Peyer's patch (tissue), 4 donors: ENCODE data around the genes TRIM43 and ITPRIPL1.

DNA sequence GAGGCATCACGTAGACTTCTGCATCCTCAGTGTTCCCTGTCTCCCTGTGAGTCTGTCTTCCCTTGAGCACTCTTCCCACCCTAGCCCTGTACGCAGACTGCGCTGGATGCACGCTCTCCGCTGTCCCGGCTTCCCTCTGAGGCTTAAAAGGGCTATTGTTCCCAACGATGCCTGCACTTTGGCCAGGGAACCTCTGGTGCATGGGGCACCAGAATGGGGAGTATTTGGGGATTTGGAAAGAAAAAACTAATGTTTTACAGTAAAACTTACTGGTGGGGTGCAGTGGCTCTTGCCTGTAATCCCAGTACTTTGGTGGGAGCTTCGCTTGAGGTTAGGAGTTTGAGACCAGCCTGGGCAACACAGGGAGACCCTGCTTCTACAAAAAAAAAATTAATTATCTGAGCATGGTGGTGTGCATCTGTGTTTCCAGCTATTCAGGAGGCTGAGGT, 35.3 kb downstream of the MAL start:
- PRO-cap, result no peak
- RAMPAGE, long total RNA, 4 experiments, result no peak in any of the 4 experiments

DNA sequence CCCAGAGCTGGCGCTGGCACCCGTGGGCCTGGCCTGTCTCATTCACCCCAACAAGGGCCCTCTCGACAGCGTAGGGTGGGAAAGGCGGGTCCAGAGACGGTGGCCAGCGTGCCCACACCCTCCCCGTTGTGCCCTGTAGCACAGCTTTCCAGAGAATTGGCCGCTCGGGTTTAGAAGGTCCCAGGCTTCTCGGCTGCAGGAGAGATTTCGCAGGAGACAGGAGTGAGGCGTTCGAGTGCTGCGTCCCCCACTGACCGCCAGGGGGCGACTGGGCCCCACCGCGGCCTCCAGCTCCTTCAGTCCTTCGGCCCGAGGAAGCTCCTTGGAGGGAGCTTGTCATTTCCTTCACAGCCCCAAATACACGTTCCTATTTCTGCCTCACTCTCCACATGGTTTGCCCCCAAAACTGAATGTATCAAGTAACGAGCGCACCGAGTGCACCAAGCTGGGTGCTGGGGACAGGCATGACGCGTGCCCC, 13.4 kb upstream of the FAHD2A start:
- PRO-cap, result unidirectional peak, plus-strand start at position 299 of the sequence
- RAMPAGE, long total RNA, 4 experiments, result no peak in any of the 4 experiments

DNA sequence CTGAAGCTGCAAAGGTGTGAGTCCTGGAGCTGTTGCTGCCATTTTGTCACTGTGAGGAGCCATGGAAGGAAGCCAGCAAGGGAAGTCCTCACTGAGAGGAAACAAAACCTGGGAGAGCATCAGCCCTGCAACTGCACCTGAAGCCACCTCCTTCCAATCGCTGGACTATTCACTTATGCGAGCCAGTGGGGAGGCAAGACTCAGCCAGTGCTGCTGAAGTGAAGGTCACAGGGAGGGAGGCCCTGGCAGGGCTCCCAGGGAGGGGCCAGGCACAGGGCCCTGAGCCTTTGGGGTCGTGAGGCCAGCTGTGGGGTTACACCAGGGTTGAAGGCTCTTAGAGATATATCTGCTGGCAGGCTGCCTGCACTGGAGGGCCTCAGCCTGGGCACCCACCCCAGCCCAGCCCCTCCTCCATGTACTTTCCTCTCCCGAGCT, 10.7 kb upstream of the FAHD2A start:
- PRO-cap, result bidirectional peak, plus-strand start at position 207 of the sequence, minus-strand start at position 159 of the sequence
- RAMPAGE, long total RNA, 4 experiments, result no peak in any of the 4 experiments

- PRO-cap, result no peak
- RAMPAGE, long total RNA, 4 experiments, result no peak in any of the 4 experiments
Measured at GRCh38 chr2:95591805-95592197, at the start of gene TRIM43. TRIM43 (plus strand) TSS chr2:95592001.

DNA sequence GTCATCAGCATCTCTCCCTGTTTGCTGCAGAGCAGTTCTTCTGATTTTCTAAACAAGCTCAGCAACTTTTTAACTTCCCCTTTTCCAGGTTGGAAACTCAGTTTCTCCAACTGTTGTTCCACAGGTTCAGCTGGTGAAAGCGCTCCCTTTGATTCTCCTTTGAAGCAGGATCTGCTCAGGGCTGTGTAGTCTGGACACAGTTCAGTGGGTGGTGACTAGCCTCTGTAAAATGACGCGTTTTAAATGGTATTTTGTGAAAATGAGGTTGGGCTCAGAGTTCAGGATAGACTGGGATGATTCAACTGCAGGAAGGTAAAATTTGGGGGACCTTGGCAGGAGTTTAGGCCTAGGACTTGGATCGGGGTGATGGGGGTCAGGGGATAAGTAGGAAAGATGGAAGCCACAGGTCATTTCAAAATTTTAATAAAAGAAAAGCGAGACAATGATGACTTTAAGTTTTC, 106.4 kb downstream of the TRIM43 start:
- PRO-cap, result no peak
- RAMPAGE, long total RNA, 4 experiments, result no peak in any of the 4 experiments

GRCh38 chr2:95838832-95839276, 152.8 kb downstream of the ANKRD36C start:
- PRO-cap, result no peak
- RAMPAGE, long total RNA, 4 experiments, result no peak in any of the 4 experiments

- PRO-cap, result no peak
- RAMPAGE, long total RNA, 4 experiments, result no peak in any of the 4 experiments
Measured at GRCh38 chr2:95882228-95882722, 109.3 kb downstream of the ANKRD36C start.

- PRO-cap, result no peak
- RAMPAGE, long total RNA, 4 experiments, result no peak in any of the 4 experiments
Measured at GRCh38 chr2:96115778-96116201, 581 bp downstream of the ADRA2B start.

- PRO-cap, result bidirectional peak, plus-strand start at chr2:96148702, minus-strand start at chr2:96148604
- RAMPAGE, long total RNA, 4 experiments, result no peak in any of the 4 experiments
Measured at GRCh38 chr2:96148300-96149324, 3.4 kb upstream of the DUSP2 start.

GRCh38 chr2:96161753-96162225, 16.5 kb upstream of the DUSP2 start:
- PRO-cap, result no peak
- RAMPAGE, long total RNA, 4 experiments, result no peak in any of the 4 experiments

- PRO-cap, result no peak
- RAMPAGE, long total RNA, 4 experiments, result no peak in any of the 4 experiments
Measured at GRCh38 chr2:96205839-96206481, 2.7 kb downstream of the STARD7 start.

DNA sequence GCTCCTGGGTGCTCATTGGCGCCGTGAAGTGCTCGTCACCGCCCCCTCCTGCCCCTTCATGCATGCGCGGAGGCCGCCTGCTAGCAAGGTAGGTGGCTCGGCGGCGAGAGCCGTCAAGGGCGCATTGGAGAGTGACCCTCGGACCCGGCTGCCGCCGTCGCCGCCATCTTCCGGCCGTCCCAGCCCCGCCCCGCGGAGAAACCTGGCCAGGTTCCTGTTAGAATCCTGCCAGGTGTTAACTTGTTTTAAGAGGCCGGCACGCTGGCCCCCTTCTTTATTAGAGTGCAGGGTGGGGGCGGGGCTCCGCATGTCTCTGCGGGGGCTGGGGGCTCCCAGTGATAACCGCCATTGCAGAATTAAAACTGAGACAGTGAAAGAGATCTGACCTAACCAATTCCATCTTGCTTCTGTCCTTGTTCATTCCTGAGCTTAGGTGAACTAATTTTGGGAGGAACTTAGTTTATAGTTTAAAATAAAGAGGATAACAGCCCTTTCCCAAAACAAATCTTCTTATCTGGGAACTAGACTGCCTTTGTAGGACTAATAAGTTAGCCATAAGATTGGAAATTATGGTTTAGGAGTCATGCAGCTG, 361 bp upstream of the STARD7 start:
- PRO-cap, result bidirectional peak, plus-strand start at position 124 of the sequence, minus-strand start outside the sequence
- RAMPAGE, long total RNA, 4 experiments, result no peak in any of the 4 experiments

- PRO-cap, result no peak
- RAMPAGE, long total RNA, 4 experiments, result no peak in any of the 4 experiments
Measured at GRCh38 chr2:96240250-96240873, 25.4 kb downstream of the TMEM127 start.

- PRO-cap, result no peak
- RAMPAGE, long total RNA, 4 experiments, result no peak in any of the 4 experiments
Measured at GRCh38 chr2:96254512-96255181, 11.2 kb downstream of the TMEM127 start.

- PRO-cap, result no peak
- RAMPAGE, long total RNA, 4 experiments, result no peak in any of the 4 experiments
Measured at GRCh38 chr2:96315606-96316126, 9.5 kb upstream of the ITPRIPL1 start.

DNA sequence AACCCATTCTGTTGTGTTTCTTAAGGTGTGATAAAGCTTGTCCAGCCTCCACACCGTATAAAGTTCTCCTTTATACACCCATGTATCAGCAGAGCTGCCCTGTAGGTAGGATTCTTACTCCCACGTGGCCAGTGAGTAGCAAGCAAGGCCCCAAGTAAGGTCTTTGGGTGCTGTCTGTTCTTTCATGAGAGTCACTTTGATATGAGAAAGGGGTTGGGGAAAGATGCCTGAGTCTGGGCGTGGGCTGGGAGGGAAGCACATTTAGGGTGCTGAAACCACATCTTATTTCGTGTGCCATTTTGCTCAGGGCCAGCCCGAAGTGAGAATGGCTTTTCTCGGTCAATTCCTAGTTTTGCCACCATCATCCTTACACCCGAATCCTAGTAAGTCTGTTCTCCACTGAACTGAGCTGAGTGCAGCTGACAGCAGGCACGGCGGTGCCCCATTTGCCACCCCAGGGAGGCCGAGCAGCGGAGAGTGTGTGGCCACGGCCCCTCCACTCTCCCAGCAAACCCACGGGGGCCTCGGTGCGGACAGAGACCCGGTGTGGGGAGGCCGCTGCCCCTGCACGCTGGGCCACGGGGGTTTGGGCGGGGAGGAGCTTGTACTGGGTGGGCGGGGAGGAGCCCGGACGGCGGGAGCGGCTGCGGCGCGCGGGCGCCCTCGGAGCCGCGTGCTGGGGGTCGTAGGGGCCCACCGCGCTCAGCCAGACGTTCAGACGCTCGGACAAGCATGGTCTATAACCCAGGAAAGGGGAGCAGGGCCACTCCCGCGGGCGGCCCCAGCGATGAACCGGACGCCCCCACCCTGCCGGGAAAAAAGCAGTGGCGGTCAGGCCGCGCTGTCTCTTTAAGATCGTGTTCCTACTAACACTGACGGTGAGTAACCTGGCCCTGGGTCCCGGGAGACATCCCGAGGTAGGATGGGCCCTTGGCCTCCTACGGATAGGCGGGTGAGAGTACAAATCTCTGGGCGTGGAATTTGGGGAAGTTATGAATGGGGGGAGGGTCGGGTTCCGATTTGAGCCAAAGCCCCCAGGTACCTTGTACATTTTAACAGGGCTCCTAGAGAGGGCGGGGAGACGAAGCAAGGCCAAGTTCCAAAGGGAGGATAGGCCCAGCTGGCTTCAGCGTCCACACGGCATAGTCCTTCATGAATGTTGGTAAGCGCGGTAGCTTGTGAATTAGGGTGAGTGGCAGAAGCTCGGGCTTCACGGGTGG, at the start of gene ITPRIPL1:
TSS of gene ITPRIPL1 (plus strand) at position 630 of the 1,220 bp plus-strand sequence.
- PRO-cap, result bidirectional peak, plus-strand start at position 612 of the sequence, minus-strand start at position 580 of the sequence
- RAMPAGE, long total RNA, 4 experiments, result start-site peak on the plus strand in 1 of 4 experiments, centred at position 622 of the sequence, 6 reads per replicate

DNA sequence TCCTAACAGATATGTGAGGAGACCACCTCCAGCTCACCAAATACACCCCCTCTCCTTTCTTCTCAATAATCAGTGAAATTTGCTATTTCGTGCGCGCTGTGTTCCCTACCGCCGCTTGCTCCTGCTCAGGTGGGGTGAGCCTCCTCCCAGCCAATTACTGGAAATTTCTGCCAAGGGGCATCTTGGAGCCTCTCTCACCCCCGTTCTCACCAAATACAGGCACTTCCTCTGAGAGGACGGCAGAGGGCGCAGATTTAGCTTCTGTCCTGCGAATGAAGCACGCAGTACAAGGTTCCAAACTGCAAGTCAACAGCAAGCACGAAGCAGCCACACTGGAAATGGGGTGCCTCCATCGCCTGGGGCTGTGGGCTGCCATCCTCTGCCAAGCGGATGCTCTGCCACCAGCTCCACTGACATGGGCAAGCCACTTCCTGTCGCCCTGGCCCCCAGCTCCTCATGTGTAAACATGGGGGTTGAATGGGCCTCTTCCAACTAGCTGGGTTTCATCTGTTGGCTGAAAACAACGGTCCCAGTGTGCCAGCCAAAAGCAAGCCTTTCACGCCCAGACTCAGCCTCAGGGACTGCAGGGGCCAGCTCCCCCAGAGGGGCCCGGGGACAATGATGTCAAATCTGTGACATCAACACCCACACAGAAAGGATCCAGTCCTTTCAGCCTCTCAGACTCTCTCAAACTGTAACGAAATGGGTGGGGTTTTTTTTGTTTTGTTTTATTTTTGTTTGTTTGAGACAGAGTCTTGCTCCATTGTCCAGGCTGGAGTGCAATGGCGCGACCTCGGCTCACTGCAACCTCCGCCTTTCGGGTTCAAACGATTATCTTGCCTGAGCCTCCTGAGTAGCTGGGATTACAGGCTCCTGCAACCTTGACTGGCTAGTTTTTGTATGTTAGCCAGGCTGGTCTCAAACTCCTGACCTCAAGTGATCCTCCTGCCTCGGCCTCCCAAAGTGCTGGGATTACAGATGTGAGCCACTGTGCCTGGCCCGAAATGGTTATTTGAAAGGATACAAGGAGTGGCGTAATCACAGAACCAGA, 72.0 kb downstream of the NCAPH start:
- PRO-cap, result no peak
- RAMPAGE, long total RNA, 4 experiments, result no peak in any of the 4 experiments

DNA sequence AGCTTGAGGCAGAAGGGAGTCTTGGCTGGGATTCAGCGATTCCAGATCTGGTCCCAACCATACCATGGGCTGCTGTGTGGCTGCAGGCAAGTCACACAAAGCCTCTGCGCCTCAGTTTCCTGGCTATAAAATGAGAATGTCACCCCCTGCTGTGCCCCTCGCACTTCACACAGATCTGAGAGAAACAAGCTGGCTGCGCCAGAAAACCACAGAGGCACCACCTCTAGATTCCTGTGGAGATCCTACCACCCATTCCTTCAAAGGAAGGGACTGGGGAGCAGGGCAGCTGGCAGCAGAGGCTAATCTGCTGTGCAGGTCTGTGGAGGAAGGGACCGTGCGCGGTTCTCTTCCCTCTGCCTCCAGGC, 19.8 kb downstream of the NEURL3 start:
- PRO-cap, result no peak
- RAMPAGE, long total RNA, 4 experiments, result no peak in any of the 4 experiments

- PRO-cap, result unidirectional peak, plus-strand start at chr2:96527320; unidirectional peak, plus-strand start at chr2:96527377; unidirectional peak, plus-strand start at chr2:96527544; bidirectional peak, plus-strand start at chr2:96527732, minus-strand start at chr2:96527574
- RAMPAGE, long total RNA, 4 experiments, result no peak in any of the 4 experiments
Measured at GRCh38 chr2:96526821-96527984, 9.3 kb upstream of the ARID5A start.

DNA sequence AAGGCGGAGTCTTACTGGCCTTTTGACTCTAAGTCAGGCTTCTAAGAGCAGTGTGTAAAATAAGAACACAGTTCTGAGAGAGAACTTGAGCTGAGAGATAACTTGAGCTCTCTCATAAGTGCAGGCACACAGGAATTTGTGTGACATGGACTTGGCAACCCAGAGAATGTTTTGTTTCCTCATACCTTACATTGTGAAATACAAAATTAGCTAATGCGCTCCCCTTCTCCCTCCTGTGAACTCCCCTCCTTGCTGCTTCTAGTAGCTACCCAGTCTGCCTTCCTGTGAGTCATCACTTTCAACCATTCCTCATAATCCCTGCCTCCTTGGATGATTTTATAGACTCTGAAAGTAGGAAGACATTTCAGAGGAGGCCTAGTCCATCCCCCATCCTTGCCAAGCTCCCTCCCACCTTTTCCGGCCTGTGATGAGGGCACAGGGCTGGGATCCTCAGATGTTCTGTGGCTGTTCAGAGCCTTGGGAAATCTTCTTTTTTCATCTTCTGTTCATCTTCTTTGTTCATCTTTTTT, 22.6 kb downstream of the FER1L5 start:
- PRO-cap, result no peak
- RAMPAGE, long total RNA, 4 experiments, result no peak in any of the 4 experiments